Metastatic Lung Carcinoma in the Adrenal Gland (tissue), 1 donor: ENCODE measurements around a stretch of chr10.

GRCh38 chr10:94268659-94269182 is 94.0 kb downstream of the NOC3L start:
- PRO-cap, result no peak

GRCh38 chr10:94344868-94345167 is 17.9 kb downstream of the NOC3L start:
- PRO-cap, result no peak

- PRO-cap, result no peak
Observed at GRCh38 chr10:95071029-95071694, 1.9 kb upstream of the CYP2C8 start.

GRCh38 chr10:95288265-95288908 is 2.4 kb downstream of the PDLIM1 start:
- PRO-cap, result no peak

DNA sequence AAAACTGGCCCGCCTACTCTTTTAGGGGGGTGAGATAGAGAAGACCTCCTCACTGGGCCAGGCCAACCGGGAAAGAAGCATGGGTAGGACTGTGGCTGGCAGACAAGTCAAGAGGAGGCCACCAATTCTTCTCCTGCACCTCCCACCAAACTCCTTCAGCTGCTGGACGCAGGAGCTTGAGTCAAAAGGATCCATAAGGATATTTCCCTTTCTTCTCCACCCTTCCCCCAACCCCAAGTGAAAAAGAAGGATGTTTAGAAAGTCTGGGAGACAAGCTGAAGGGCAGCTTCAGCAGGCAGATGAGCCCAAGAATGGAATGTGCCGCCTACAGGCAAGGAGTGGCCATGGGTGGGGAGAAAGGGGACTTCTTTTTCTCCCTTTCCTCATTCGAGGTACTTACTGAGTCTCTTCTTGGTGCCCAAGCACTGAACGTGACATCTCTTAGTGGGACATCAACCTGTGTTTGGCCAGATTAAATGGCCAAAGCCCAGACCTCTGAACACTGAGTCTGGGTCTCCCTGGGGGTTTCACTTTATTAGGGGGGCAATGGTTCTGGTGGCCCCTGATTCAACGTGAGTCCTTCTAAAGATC is 1.2 kb downstream of the PDLIM1 start:
- PRO-cap, result unidirectional peak, plus-strand start at position 402 of the sequence

DNA sequence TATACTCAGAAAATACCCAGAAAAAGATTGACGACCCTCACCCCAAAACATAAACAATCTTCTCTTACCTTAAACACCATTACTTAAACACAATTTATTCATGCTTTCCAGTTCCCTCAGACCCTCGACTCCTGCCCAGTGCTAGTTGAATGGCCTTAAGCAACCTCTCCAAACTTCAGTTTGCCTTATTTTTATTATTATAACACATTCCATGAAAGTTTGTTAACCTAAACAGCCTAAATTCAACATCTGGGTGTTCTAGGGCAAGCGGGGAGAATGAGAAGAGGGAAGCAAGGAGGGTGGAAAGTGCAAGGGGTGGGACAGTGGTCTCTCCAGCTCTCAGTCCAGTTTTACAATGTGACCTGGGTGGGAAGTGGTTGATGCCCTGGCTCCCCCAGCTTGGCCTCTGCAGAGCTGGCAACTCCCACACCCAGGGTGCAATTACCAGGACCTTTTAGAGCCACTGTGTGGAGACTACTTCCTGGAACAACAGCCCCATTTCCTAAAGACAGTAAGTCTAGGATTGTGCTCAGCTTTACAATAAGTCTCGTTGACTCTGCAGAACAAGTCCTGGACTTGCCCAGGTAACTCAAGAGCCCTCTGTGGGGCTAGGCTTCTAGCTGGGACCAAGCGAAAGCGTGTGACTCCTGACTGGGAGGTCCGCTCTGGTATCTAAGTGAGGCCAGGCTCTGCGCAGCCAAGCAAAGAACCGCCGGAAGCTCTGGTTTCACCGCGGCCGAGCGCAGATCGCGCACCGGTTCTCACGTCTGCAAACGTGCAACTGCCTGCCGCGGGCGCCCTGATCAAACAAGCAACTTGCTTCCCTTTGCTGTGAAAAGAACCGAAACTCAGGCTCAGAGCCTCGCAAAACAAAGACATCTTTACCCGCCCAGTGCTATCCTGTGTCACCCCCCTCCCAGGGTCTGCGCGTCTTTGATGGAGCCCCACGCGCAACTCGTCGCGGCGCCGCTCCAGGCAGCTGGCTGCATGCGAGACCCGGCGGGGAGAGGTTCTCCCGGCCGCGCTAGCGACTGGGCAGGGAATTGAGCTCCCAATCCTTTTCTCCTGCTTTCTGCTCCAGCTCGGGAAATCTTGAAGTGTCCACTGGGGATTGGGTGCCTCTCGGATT is 4.2 kb upstream of the PDLIM1 start:
- PRO-cap, result no peak

- PRO-cap, result no peak
Observed at GRCh38 chr10:95348906-95349367, 58.1 kb upstream of the PDLIM1 start.

GRCh38 chr10:95414271-95415177 is 123.7 kb upstream of the PDLIM1 start:
- PRO-cap, result no peak

DNA sequence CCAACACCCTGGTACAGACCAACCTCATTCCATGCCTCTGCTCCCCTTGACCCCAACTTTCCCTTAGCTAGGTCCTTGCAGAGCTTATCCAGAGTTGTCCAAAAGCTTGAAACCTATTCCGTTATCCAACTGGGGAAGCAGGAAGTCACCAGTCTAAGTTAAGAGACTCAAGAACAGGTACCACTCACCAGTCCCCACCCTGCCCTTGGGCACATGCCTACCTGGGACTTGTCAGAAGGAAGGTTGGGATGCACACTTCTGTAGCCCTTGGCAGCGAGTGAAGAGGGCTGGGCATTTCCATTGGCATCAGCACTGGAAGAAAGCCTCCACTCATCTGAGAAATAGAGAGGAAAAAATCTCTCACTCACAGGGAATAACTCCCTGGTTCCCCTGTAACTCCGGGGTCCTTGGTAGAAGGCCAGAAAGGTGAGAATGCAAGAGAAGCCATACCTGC is 131.0 kb upstream of the PDLIM1 start:
- PRO-cap, result no peak

DNA sequence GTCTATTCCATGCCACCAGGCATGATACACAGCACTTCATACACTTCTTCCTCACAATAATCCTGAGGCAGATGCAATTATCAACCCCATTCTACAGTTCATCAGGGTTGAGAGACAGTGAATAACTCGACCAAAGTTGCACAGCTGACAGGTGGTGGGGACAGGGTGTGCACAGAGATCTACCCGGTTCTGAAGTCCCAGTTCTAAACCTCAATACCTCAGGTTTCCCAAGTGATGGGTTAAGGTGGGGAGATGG is 129.7 kb downstream of the SORBS1 start:
- PRO-cap, result no peak

GRCh38 chr10:95440682-95441443 is 120.3 kb downstream of the SORBS1 start:
- PRO-cap, result no peak

DNA sequence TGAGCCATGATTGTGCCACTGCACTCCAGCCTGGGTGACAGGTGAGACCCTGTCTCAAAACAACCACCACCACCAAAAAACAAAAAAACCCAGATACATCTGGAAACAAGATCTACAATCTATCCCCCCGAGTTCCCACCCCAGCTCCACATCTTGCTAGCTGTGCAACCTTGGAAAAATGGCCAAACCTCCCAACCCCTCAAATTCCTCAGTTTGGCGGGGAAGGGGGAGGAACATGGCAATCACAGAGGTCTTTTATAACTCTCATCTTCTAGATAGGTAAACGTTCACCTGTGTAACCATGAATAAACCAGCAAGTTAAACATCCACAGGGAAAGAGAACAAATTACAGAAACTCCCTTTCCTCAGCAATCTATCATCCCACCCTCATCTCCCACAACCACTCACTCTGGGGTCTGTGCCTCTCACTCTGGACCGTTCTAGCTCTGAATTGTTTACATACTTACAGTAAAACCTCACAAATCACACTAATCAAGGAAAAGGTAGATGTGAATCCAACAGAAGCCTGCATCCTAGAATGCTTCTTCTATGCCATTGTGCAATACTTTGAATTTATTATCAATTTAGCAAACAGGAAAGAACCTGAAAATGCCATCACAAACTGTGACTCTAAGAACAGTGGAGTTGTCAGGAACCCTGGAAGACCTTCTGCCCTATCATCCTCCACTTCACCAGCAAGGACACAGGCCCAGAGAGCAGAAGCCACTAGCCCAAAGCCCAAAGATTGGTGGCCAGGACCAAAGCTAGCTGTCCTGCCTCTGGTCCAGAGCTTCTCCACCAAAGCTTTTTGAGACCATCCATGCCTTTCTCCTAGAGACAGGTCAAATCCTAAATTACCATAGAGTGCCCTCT is 2.7 kb downstream of the SORBS1 start:
- PRO-cap, result no peak

GRCh38 chr10:95559976-95561132 is 817 bp downstream of the SORBS1 start:
- PRO-cap, result unidirectional peak, plus-strand start at chr10:95560647

GRCh38 chr10:96043754-96044759 is 674 bp downstream of the CCNJ start:
- PRO-cap, result unidirectional peak, plus-strand start at chr10:96044357; unidirectional peak, minus-strand start at chr10:96044531

DNA sequence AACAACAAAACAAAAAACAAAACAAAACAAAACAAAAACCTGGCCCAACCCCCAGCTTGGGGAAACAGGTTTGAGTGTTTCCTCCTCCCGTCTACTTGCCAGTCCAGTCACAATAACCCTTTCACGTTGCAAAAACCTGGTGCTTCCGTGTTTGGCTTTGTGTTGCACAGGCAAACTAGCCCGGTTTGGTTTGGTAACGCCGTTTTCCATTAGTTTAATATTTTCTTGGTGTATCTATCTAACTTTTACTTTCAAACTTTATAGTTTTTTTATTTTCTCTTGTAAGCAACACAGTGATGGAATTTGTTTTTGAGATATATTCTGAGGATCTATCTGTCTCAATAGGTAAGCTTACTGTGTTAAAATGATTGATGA is 11.0 kb upstream of the ZNF518A start:
- PRO-cap, result bidirectional peak, plus-strand start at position 142 of the sequence, minus-strand start at position 97 of the sequence

GRCh38 chr10:96138513-96139168 is 8.5 kb downstream of the ZNF518A start:
- PRO-cap, result no peak

- PRO-cap, result no peak
Observed at GRCh38 chr10:96139233-96139864, 9.3 kb downstream of the ZNF518A start.

DNA sequence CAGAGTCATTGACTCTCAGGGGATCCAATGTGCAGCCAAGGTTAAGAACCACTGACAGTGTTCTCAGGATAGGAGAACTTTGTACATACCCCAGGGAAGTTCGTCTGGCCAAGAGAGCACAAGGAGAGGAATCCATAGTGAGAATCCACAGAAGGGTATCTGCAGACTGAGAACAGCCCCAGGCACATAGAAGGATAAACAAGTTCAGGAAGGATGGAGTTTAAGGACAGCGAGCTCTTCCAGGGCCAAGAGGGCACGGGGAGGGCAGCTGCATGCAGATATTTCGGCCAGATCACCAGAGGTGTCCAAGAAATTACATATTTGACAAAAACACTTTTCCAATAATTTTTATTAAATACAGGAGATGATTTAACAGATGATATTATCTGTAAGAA is 16.4 kb downstream of the BLNK start:
- PRO-cap, result no peak

- PRO-cap, result unidirectional peak, plus-strand start at chr10:96267392
Observed at GRCh38 chr10:96267261-96267727, 4.1 kb downstream of the BLNK start.

GRCh38 chr10:96269259-96269767 is 2.1 kb downstream of the BLNK start:
- PRO-cap, result no peak